SK-N-SH (cell line): Measurements from ENCODE around the gene CD200R1L.

DNA sequence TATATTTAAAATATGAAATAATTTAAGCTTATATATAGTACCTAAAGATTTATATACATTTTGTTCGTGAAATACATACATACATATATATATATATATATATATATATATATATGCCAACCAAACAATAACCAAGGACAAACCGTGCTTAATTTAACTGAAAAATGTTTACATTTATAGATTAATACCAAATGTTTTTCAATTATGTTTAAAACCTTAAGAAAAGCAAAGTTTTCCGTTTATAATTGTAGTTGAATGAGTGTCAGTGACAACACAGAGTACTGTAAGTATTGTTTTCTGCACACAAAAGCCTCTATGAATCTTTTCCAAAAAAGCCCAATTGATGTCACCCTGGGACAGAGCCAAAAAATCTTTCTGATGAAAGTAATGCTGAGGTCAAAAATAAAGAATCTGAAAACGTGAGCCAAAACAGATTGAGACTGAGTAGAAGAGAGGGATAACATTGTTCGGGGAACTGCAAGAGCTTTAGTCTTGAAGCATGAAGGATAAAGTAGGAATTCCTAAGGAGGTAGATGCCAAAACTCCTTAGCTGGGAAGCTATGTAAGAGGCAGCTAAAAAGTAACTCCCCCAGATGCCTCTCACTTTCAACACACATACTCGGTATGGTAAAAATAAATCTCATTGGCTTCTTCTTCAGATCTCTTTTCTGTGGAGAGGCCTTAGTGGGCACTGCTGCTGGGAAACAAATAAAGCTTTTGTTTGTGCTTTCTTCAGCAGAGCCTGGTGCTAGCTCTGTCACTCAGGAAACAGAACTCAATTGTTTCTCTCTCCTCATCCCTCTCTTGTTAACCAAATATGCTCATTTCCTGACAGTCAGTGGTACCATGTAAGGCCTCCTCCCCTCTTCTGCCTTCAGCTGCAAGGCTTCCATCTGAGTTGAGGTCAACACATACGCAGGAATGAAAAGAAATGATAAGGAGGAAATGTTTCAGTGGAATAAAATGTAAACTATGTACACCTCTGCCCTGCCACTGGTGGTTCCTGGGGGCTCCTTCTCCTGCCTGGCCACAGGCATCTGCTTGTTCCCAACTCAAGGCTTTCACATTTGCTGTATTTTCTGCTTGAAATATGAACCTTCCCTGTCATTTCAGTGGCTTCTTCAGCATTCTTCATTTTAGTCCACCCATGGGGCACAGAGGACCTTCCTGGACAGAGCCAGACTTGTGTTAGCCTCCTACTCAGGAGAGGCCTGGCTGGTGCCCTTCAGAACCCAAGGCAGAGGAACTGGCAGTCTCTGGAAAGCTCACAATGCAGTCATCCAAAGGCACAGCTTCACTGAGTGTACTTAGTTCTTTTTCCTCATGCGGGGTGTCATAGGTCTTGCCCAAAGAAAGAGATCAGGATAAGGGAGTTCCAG, 58.1 kb downstream of the CD200 start:
- RRBS, result no CpG with 5 or more reads among the region's 8 CpGs
CAGE:
- cytosol, long polyA plus RNA, result no peak
- long polyA plus RNA, result no peak
- nucleus, long polyA plus RNA, result no peak

GRCh38 chr3:112605461-112605913, 35.5 kb downstream of the CCDC80 start:
- RRBS, result no CpG with 5 or more reads among the region's 11 CpGs
CAGE:
- cytosol, long polyA plus RNA, result no peak
- long polyA plus RNA, result no peak
- nucleus, long polyA plus RNA, result no peak

- RRBS, result no CpG with 5 or more reads among the region's 14 CpGs
CAGE:
- cytosol, long polyA plus RNA, result no peak
- long polyA plus RNA, result no peak
- nucleus, long polyA plus RNA, result no peak
Observed at GRCh38 chr3:112664882-112665228, 23.9 kb upstream of the CCDC80 start.

DNA sequence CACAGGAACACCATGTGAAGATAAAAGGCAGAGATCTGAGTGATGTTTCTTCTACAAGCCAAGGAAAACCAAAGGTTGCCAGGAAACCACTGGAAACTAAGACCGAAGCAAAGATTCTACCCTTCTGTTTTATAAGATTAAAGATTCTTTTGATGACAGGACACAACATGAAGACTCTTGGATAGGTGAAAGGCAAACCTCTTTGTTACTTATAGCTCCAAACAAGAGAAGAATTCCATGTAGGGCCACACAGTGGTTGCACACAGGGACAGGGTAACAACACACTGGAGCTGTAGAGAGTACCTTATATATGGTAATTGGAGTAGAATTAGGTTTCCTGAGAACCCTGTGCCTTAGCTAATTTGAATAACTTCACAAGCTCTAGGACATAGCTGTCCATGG, at the start of gene CD200R1L:
Gene CD200R1L (minus strand): TSS at position 55 of the 402 bp plus-strand sequence.
- RRBS, result no CpG with 5 or more reads among the region's 1 CpG
CAGE:
- cytosol, long polyA plus RNA, result no peak
- long polyA plus RNA, result no peak
- nucleus, long polyA plus RNA, result no peak

- RRBS, result no CpG with 5 or more reads among the region's 4 CpGs
CAGE:
- cytosol, long polyA plus RNA, result no peak
- long polyA plus RNA, result no peak
- nucleus, long polyA plus RNA, result no peak
Observed at GRCh38 chr3:112847626-112847964, 931 bp upstream of the CD200R1L start.

- RRBS, result no CpG with 5 or more reads among the region's 7 CpGs
CAGE:
- cytosol, long polyA plus RNA, result no peak
- long polyA plus RNA, result no peak
- nucleus, long polyA plus RNA, result no peak
Observed at GRCh38 chr3:113051665-113052187, 32.3 kb upstream of the NEPRO start.

DNA sequence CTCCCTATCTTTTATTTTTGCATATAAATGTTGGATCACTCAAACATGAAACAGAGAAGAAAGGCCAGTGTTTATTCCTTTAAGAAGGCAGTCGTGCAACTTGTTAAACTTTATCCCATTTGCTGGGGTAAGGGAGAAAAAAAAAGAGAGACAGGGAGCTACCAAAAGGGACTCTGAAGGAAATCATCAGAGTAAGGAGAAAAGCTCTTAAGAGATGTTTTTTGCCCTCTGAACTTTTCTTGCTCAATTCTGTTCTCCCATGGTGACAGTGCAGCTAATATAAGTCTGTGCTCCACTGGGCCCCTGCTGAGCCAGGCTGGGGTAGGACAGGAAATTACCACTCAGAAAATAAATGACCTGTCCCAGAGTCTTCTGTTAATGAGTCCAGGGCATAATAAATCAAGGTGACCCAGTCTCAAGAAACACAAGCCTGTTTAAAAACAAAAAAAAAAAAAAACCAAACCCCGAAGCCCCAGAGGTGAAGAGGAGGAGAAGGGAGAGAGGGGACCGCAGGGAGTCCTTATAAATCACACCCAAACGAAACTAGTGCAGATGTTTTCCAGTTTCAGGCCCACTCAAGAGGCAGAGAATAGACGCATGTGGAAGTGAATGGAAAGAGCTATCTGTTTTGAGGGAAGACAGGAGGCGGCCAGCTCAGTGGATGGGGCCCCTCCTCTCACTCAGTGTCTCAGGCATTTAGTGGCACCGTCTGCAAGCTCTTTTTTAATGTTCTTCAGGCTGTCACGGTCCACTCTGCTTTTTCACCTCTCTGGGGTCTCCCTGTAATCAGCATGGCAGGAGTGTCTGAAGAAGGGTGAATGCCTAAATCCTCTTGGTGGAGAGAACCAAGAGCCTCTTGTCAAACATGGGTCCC, 59.8 kb upstream of the BOC start:
- RRBS, result no CpG with 5 or more reads among the region's 8 CpGs
CAGE:
- cytosol, long polyA plus RNA, result no peak
- long polyA plus RNA, result no peak
- nucleus, long polyA plus RNA, result no peak

- RRBS, result no CpG with 5 or more reads among the region's 4 CpGs
CAGE:
- cytosol, long polyA plus RNA, result no peak
- long polyA plus RNA, result no peak
- nucleus, long polyA plus RNA, result no peak
Observed at GRCh38 chr3:113157351-113158080, 53.8 kb upstream of the BOC start.

- RRBS, result no CpG with 5 or more reads among the region's 5 CpGs
CAGE:
- cytosol, long polyA plus RNA, result no peak
- long polyA plus RNA, result no peak
- nucleus, long polyA plus RNA, result no peak
Observed at GRCh38 chr3:113245768-113246234, 34.4 kb downstream of the BOC start.

GRCh38 chr3:113574988-113575541, 42.7 kb downstream of the SIDT1 start:
- RRBS, result no CpG with 5 or more reads among the region's 5 CpGs
CAGE:
- cytosol, long polyA plus RNA, result no peak
- long polyA plus RNA, result no peak
- nucleus, long polyA plus RNA, result no peak

GRCh38 chr3:113968855-113969398, 21.1 kb downstream of the ZDHHC23 start:
- RRBS, result no CpG with 5 or more reads among the region's 2 CpGs
CAGE:
- cytosol, long polyA plus RNA, result no peak
- long polyA plus RNA, result no peak
- nucleus, long polyA plus RNA, result no peak

- RRBS, result no CpG with 5 or more reads among the region's 3 CpGs
CAGE:
- cytosol, long polyA plus RNA, result no peak
- long polyA plus RNA, result no peak
- nucleus, long polyA plus RNA, result no peak
Observed at GRCh38 chr3:114036494-114037023, 19.8 kb downstream of the CCDC191 start.

GRCh38 chr3:114214619-114215624, 22.5 kb downstream of the ZNF80 start:
- RRBS, result no CpG with 5 or more reads among the region's 6 CpGs
CAGE:
- cytosol, long polyA plus RNA, result no peak
- long polyA plus RNA, result no peak
- nucleus, long polyA plus RNA, result no peak

DNA sequence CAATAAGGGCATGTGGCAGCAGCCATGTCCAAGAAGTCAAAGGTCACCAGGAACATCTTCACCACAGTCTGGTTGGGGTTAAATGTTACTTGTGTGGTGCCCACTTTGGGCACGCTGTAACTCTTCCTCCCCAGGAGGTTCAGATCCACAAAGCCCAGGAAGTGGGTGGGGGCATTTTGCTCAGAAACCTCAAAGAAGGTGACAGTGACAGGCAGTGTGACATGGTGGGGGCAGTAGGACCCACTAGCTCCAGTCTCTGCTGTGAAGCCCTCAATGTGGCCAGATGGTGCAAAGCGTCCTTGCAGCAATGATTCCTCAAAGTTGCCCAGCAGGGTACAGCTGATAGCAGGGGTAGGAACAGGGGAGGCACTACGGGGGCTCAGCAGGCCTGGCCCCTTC, 5.7 kb downstream of the ZNF80 start:
- RRBS, result no CpG with 5 or more reads among the region's 3 CpGs
CAGE:
- cytosol, long polyA plus RNA, result no peak
- long polyA plus RNA, result no peak
- nucleus, long polyA plus RNA, result no peak

DNA sequence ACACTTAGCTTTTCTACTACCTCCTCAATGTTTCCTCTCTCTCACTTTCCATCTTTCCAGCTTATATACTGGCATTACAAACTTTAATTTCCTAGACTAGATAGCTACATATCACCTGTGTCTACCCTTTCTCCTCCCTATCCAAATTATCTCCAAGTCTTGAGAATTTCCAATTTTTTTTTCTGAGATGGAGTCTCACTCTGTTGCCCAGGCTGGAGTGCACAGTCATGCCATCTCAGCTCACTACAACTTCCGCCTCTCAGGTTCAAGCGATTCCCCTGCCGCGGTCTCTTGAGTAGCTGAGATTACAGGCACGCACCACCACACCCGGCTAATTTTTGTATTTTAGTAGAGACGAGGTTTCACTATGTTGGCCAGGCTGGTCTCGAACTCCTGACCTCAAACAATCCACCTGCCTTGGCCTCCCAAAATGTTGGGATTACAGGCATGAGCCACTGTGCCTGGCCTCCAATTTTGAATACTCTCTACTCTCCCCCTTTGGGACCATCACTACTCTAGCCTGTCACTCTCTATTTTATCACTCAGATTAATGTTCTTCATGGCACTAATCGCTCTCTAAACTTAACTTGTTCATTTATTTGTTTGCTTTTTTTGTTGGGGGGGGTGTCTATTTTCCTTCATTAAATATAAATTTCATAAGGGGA, 230.9 kb downstream of the TIGIT start:
- RRBS, result no CpG with 5 or more reads among the region's 9 CpGs
CAGE:
- cytosol, long polyA plus RNA, result no peak
- long polyA plus RNA, result no peak
- nucleus, long polyA plus RNA, result no peak

DNA sequence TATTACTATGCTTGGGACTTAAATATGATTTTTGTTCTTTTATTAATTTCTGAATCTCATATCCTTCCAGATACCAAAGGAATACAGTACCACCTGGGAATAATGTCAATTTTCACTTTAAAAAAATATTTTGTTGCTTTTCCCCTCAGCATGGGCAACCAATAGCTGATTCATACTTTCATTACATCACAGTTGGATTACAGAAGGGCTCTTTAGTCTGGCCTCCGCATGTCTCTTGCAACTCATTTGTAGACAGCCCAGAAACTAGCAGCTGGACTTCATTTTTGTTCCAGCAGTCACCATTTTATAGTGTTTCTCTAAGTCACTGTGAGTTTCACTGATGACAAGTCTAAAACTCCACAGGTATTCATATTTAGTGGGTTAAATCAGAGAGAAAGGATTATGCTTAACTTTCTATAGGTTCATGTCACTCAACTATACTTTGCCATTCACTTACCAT, 390.2 kb downstream of the ZBTB20 start:
- RRBS, result no CpG with 5 or more reads among the region's 1 CpG
CAGE:
- cytosol, long polyA plus RNA, result no peak
- long polyA plus RNA, result no peak
- nucleus, long polyA plus RNA, result no peak

GRCh38 chr3:114902619-114903359, 244.3 kb downstream of the ZBTB20 start:
- RRBS, result no CpG with 5 or more reads among the region's 1 CpG
CAGE:
- cytosol, long polyA plus RNA, result no peak
- long polyA plus RNA, result no peak
- nucleus, long polyA plus RNA, result no peak

DNA sequence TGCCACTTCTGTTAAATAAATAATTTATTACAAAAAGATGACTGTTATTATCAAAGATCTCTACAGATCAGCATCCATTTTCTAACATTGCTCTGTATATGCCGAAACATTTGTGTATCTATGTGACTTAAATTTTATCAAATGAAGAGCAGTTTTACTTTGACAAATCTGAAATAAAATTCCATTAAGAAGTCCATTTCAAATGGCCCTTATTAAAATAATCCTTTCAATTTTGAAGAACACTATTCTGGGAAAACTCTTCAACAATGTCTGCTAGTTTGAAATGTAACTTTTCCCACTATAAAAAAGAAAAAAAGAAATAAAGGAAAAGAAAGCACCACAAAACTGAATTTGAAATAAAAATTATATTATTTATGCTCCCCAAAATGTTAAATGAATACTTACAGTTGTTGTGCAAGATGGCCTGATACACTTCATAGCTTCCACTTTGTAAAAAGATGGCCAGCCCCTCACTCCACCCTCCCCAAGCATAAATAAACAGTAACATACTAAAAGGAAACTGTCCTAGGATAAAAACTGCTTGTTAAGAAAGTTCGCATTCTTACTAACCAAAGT, 48.1 kb downstream of the ZBTB20 start:
- RRBS, result no CpG with 5 or more reads among the region's 2 CpGs
CAGE:
- cytosol, long polyA plus RNA, result no peak
- long polyA plus RNA, result no peak
- nucleus, long polyA plus RNA, result no peak

DNA sequence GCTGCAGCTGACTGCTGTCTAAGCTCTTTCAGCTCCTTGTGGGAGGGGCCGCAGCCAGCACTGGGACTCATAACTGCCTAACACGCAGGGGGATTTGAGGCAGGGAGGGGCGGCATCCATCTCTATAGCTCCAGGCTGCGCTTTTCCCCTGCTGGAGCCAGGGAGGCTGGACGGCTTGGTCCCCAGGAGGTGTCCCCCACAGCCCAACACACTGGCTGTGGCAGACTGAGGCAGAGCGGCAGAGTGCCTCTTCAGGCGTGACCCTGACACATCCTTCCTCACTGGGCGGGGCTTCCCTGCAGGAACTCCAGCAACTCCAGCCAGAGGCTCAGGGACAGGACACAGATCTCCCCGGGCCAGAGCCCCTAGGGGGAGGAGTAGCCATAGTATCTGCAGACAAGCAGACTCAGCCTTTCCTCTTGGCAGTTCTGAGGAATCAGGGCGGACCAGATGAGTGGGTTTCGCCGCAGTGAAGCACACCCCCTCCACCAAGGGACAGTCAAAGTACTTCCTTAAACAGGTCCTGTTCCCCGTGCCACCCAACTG, 107.8 kb upstream of the ZBTB20 start:
- RRBS, result no CpG with 5 or more reads among the region's 13 CpGs
CAGE:
- cytosol, long polyA plus RNA, result no peak
- long polyA plus RNA, result no peak
- nucleus, long polyA plus RNA, result no peak

GRCh38 chr3:115657866-115658701, 34.8 kb downstream of the GAP43 start:
- RRBS, result no CpG with 5 or more reads among the region's 39 CpGs
CAGE:
- cytosol, long polyA plus RNA, result no peak
- long polyA plus RNA, result no peak
- nucleus, long polyA plus RNA, result no peak